Foreskin fibroblast (primary cell): Measurements from ENCODE around the genes FTH1, SCGB1D4, AHNAK and GANAB.

- RRBS, result no CpG with 5 or more reads among the region's 9 CpGs
These were observed 5.3 kb upstream of the RAB3IL1 start for GRCh38 chr11:61922514-61923128.

DNA sequence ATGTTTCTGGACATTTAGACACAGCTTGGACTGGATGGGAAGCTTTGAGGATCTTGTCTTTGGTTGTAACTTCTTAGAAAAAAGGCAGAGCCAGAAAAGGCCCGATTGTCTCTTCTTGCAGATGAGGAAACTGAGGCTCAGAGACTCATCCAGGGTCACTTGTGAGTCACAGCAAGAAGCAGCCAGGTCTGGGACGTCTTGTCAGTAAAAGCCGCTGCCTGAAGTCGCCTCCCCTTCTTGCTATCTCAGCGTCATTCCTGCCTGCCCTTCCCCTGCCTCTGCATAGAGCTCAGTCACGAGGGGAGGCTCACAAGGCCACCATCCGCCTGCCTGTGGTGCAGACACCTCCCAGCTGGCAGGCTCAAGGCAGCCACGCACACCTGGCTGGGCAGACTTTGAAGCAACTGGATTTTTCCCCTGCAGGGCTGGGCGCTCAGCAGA lies 5.8 kb upstream of the RAB3IL1 start:
- RRBS, result no CpG with 5 or more reads among the region's 9 CpGs

DNA sequence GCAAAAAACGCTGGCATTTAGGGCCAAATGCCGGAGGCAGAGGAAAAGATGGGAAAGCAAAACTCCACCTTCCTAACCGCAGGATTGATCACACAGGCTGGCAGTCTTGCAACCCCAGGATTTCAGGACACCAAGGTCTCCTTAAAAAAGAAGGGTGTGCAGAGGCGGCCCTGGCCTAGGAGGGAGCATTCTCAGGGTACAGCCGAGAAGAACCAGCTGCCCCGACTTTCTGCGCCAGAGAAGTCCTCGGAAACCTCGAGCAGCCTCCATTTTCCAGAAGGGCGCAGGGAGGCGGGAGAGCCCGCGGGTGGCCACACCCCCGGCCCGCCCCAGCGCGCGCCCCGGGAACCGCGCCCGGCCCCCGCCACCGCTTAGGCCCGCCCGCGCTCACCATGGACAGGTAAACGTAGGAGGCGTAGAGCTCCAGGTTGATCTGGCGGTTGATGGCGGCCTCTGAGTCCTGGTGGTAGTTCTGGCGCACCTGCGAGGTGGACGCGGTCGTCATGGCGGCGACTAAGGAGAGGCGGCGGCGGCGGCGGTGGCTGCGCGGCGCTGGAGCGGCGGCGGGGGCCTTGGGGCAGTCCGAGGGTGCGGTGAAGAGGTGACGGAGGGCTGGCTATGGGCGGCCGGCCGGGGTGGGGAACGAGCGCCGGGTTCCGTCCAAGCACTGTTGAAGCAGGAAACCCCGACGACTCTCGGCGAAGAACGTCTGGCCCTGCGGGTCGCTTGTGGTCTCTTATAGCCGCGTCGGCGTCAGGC lies at the start of gene FTH1:
FTH1 (minus strand) TSS at position 714 of the 759 bp plus-strand sequence.
- RRBS, result under 1% methylated on average over 4 of the region's 70 CpGs

DNA sequence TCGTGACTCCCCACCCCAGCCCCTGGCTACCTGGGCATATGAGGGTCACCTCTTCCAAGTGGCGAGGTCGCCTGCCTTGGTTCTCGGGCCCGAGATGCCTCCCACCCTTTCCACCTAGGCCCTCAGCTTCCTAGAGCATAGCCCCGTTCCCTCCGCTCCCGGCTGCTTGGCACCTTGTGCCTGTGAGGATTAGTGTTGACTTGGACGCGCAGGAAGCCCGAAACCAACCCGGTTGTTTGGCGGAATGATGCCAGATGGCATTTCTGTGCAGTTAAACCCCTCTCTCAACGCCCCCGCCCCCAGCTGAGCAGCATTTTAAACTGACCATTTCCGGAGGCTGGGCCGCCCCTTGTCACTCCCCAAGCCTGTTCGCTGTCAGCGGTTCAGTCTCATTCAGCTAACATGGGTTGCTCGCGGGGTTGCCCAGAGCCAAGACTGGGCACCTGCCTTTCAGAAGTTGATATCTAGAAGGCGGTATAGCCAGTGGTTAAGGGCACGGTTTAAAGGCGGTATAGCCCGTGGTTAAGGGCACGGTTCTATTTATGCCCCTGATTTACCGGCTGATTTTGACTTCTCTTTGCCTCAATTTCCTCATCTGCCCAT lies 542 bp downstream of the INCENP start:
- RRBS, result under 1% methylated on average over 6 of the region's 27 CpGs

DNA sequence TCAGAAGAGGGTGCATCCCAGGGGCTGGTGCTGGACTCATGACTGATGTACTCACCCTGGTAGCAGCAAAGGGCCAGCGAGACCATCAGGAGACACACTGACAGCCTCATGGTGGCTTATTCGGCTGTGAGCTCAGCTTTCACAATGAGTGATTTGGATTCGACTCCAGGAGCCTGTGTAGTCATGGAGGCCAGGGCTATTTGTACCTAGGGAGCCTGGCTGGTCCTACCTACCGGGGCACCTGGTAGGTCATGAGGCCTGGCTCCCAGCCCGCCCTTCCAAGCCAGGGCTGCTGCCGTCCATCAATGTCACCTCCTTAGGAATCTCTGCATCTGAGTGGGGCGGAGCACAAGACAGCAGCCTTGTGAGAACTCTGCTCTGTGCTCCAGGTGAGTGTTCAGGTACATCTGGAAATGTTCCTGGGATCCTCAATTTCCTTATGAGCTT lies at the start of gene SCGB1D4:
SCGB1D4 (minus strand) TSS at position 175 of the 447 bp plus-strand sequence.
- RRBS, result no CpG with 5 or more reads among the region's 7 CpGs

DNA sequence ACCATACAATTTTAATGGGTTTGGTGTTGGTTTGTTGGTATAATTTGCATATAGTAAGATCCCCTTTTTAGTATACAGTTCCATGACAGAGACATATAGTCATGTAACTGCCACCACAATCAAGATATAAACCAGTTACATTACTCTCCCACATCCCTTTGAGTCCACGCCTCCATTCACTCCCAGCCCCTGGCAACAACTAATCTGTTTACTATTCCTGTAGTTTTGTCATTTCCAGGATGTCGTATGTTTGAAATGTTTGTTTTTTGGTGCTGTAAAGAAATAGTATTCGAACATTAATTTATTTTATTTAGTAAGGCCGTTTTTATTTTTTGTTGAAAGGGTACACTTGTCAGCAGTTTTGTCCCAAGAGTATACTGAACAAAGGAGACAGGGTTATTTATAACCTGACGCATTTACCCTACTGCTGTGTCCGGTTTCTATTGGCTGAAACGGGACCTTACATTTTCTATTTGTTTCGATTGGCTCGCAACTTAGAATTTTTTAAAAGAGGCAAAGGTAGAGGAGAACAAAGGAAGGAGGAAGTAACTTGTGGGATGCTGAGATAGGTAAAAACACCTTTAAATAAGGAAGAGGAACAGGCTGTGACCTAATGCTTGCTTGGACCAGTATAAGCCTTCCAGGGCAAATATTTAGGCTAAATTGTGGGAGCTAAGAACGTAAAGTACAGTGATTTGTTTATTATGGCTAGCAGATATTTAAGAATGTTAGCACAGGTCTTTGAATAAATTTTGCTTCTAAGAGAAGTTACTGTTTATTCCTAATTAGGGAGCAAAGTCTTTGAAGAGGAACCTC lies 4.6 kb downstream of the ASRGL1 start:
- RRBS, result no CpG with 5 or more reads among the region's 10 CpGs

DNA sequence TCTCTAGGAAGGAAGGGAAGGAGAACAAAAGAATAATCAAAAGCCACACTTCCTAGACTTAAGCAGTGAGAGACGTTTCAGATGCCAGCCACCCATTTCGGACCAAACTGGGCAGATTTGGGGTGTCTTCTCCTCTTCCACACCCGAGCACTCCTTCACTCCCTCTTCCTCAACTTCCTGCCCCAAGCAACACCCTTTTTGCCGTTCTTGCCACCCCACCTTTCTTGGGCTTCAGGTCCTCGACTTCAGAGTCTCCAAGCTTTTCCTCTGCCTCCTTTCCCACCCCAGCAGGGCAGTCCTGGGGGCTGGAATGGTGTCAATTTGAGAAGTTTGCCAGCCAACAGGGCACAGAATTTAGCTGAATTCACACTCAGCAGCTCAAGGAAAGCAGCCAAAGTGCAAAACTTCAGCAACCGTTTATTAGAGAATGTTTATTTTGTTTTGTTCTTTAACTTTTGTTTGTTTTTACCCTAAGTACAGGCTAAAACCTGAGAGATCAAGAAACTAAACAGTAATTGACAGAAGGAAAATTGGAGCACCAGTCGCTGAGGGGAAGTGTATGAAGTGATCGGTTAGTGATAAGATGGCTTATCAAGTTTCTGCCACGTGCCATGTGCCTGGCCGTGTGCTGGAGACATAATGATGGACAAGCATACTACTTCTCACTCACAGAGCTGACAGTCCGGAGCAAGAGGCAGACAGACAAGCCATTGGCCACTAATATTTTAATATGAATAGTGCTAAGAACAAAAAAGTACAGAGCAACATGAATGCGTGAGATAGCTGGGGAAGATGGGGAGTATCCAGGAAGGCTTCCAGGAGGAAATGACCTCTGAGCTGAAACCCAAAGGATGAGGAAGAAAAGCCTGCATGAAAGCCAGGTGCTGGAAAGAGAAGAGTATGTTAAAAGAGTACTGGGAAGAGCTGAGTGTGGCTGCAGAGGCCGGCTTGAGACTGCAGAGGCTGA lies 44.4 kb downstream of the AHNAK start:
- RRBS, result no CpG with 5 or more reads among the region's 13 CpGs

DNA sequence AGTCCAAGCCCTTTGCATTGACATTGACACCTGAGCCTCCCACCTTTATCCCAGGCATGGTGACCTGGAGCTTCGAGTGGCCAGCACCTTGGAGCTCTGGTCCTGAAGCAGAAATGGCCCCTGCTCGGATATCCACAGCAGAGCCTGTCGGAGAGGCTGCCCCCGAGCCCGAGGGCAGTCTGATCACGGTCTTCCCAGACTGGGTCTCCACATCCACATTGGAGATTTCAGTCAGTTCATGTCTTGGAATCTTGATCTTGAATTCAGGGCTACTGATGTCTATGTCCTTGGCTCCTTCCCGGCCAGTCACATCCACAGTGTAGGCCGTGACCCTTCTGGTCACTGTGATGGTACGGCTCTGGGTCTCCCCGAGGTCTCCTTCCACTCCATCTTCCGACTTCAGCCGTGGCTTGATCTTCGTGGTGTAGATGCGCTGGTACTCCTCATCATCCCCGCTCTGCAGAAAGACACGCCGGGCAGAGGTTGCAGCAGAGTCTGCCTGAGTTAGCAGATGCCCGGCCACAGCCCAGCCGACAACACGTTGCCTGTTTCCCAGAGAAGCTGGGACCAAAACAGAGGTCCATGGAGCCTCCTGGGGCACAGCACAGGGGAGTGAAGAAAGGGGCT lies 12.9 kb downstream of the AHNAK start:
- RRBS, result no CpG with 5 or more reads among the region's 20 CpGs

GRCh38 chr11:62542440-62542747 lies 4.2 kb downstream of the AHNAK start:
- RRBS, result no CpG with 5 or more reads among the region's 3 CpGs

GRCh38 chr11:62546639-62547004 lies at the start of gene AHNAK:
Gene AHNAK (minus strand): TSS chr11:62546806.
- RRBS, result 1% methylated on average over 27 of the region's 41 CpGs

- RRBS, result no CpG with 5 or more reads among the region's 20 CpGs
These were observed 12.5 kb upstream of the AHNAK start for GRCh38 chr11:62558894-62559800.

DNA sequence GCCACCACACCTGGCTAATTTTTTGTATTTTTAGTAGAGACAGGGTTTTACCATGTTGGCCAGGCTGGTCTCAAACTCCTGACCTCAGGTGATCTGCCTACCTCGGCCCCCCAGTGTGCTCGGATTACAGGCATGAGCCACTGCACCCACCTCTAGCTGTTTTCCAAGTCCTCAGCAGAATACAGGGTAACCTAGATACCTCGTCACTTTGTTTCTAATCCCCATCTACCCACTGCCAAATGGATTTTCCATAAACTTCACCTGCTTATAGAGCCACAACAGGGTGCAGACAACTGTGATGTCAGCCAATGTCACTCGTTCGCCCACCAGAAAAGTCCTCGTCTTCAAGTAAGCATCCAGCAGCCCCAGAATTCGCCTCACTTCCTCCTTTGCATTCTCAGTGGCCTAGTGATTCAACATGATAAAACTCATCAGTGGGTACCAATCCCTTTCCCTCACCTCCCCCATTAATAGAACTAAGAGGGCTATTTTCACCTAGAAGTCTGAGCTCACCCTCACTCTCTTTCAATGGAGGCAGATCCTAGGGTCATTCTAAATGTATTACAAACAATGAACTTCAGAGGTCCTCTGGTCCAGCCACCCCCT lies 2.9 kb downstream of the EEF1G start:
- RRBS, result no CpG with 5 or more reads among the region's 7 CpGs

DNA sequence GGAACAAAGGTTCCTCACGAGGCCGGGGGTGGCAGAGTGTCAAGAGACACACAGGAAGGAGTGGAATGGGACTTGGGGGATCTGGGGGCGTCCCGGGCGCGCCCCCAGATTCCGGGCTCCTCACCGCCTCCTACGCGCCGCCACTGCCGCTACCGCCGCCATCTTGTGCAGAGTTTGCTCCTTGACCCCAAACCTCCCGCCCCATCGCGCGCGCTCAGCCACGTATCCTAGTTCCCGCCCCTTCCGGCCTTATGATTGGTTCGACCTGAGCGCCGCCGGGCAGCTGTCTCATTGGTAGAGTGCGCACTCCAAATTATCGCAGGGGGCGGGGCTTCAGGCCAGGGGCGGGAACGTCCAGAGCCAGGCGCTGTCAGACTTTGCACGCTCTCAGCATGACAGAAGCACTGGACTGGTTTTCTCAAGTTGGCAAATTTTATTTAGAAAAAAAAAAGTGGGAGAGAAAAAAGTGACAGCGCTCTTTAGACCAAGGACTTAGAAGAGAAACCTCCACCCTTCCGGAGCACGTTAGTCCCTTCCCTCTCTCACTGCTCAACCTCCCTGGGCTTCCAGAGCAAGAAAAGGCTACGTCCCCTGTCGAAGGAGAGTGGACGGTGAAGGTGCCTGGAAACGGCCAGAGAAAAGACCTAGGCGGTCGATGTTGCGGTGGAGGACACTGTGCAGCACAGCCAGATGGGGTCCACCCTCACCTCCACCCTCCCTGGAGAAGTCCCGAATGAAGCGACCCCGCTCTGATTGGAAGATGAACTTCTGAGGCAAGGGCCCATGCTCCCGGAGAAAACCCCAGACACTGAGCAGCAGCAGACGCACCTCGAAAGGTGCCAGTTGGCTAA lies at the start of gene GANAB:
GANAB (minus strand) TSS at position 176 of the 851 bp plus-strand sequence.
- RRBS, result 17% methylated on average over 6 of the region's 49 CpGs

GRCh38 chr11:62690983-62691586 lies 1.8 kb upstream of the LRRN4CL start:
- RRBS, result no CpG with 5 or more reads among the region's 10 CpGs

GRCh38 chr11:62726312-62726999 lies 801 bp downstream of the HNRNPUL2 start:
- RRBS, result 2% methylated on average over 32 of the region's 58 CpGs

GRCh38 chr11:62804507-62805300 lies 536 bp downstream of the NXF1 start:
- RRBS, result no CpG with 5 or more reads among the region's 36 CpGs

DNA sequence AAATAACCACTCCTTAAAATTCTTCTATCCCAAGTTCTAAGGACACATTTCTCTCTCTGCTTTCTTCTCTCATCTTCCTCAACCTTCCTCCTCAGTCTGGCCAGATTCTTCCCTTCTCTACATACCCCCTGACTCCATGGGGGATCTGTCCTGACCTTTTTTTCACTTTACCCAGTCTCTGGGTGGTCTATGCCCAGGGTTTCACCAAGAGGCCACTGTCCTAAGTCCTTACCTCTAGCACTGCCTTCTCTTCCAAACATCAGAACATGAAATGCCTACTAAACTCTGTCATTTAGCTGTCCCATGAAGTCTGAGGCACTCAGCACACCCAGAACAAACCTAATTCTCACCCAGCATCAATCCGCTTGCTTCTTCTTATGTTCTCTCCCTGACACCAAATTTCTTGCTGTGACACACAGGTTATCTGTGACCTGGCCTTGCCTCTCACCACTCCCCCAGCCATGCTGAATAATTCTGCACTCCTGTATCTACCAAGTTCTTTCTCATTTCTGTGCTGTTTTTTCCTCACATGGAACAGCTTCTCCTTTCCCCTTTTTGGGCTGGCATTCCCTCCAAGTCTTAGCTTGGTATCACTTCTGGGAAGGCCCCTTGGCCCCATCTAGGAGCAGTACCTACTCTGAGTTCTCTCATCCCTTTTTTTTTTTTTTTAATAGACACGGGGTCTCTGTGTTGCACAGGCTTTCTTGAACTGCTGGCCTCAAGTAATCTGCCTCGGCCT lies 5.9 kb upstream of the NXF1 start:
- RRBS, result no CpG with 5 or more reads among the region's 3 CpGs

DNA sequence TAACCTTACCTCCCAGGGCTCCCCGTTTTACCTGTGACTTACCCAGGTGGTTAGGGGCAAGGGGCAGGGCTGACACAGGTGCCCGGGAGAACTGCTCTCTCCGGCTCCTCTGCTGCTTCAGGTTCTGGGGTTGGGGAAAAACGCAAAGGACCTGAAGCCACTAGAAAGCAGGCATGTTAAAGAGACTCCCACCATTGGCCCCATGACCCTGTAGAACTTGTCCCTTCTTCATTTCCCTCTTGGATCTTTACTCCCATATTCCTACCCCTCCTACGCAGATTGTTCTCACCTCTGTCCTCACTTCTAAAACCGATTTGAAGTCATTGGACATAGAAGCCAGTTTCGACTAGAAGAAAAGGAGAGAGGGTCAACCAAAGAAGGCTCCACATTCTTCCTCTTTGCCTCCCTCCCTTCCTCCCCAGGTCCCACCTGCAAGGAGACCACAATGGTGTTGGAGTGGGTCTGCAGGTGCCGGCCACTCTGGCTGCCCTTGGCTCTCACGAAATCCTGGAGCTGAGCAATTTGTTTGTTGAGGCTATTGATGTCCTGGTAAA lies 6.8 kb downstream of the STX5 start:
- RRBS, result no CpG with 5 or more reads among the region's 9 CpGs

GRCh38 chr11:62841174-62841924 lies 2.0 kb upstream of the WDR74 start:
- RRBS, result no CpG with 5 or more reads among the region's 33 CpGs

GRCh38 chr11:63489858-63490165 lies 1.2 kb downstream of the PLAAT5 start:
- RRBS, result no CpG with 5 or more reads among the region's 4 CpGs